A375 (cell line): ENCODE measurements around a stretch of chr9.

DNA sequence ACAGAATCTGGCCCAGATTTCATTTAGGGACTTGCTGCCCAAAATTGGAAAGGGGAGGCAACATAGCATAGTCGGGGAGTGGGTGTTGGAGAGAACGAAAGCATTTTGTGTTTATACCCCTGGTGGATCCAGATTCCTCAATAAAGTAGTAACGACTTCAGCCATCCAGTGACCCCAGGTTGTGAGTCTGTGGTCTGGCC, 13.4 kb upstream of the ANGPTL2 start:
- RAMPAGE, long total RNA = no peak

DNA sequence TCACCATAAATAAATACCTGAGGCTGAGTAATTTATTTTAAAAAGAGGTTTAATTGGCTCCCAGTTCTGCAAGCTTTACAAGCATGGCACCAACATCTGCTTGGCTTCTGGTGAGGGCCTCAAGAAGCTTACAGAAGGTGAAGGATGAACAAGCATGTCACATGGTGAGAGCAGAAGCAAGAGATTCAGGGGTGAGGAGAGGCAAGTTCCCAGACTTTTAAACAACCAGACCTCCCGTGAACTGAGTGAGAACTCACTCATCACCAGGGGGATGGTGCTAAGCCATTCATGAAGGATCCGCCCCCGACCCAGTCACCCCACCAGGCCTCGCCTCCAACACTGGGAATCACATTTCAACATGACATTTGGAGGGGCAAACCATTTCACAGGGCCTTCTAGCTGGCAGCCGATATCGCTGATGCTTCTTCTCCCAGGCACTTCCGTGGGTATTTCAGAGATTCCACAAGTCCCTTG, 60.5 kb upstream of the ANGPTL2 start:
- RAMPAGE, long total RNA = no peak

DNA sequence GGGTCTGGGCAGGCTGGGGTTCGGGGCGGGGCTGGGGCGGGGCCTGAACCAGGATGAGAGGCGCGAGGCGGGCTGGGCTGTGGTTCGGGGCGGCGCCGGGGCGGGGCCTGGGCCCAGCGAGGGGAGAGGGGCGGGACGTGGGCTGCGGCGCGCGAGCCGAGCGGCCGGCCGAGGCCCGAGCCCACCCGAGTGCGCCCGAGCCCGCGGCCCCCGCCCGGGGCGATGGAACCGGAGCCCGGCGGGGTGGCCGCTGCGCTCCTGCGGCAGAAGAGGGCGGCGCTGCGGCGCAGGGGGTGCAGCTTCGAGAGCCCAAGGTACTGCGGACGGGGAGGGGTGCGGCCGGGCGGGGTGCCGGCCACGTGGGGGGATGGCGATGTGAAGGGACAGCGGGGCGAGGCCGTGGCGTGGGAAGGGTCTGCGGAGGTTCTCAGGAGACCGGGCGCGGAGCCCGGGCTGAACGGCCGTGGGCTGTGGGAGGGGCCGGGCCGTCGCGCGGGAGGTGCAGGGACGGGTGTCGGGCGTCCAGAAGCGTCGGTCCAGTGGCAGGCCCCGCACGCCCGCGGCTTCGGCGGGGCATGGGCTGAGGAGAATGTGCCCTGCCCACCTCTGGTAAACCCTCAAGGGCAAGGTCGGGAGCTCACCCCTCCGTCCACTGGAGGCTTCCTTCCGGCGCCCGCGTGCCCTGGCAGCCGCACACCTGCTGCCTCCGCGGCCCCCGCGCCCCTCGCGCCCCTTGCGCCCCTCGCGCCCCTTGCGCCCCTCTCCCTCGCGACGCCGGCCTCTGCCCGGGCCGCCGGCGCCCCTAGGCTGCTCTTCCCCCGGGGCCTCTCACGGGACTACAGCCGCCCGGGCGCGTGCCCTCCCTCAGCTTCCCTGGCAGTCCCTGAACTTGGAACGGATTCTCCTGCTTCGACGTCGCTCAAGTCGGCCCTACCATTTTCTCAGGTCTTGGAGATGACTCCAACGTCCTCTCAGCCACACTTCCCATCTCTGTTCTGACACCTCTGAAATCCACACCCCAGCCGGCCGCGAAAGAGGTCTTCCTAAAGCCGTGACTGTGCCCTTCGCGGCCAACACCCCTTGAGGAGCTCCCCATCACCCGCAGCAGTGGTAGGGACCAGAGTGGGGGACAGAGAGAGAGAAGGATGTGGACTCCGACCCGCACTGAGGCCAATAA, 39.1 kb upstream of the GARNL3 start:
- RAMPAGE, long total RNA = no peak

DNA sequence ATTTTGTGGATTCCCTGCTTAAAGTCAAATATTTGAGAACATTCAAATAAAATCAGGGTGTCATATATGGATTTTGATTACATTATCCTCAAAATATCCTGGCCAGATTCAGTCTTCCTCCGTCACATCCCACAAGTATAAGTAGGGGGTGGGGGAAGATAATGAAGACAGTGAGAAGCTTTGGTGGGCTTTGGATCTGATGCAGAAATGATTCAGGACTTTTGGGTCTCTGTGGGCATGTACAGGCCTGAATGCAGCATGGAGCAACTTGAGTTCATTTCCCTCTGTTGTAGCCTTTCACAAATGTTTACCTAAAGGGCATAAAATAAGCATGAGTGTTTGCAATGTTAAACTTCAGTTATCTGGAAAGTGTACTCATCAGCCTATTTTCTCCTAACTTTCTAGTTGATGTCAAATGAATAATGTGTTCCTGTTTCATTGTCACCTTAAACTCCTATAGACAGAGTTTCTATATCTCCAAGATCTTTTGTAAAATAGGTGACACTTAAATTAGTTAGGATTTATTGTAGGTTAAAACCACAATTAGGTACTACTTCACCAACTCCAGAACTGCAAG, 39.2 kb downstream of the GARNL3 start:
- RAMPAGE, long total RNA = no peak

- RAMPAGE, long total RNA = no peak
These were observed 12.7 kb upstream of the SLC2A8 start for GRCh38 chr9:127384084-127384909.

DNA sequence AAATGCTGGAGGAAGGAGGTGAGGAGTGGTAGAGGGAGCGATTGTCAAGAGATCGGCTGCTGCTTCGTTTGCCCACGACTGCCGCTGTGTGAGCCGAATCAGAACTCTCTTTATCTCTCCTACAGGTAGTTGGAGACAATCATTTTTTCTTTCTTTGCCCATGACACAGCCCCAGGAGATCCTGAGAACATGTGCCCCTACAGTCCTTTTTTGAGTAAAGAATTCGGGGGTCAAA, 521 bp downstream of the ZNF79 start:
- RAMPAGE, long total RNA = no peak

GRCh38 chr9:127445958-127446444, 5.2 kb downstream of the RPL12 start:
- RAMPAGE, long total RNA = no peak

GRCh38 chr9:127510127-127510436, 58.8 kb downstream of the LRSAM1 start:
- RAMPAGE, long total RNA = no peak

GRCh38 chr9:127561519-127562435, 7.1 kb downstream of the NIBAN2 start:
- RAMPAGE, long total RNA = no peak

DNA sequence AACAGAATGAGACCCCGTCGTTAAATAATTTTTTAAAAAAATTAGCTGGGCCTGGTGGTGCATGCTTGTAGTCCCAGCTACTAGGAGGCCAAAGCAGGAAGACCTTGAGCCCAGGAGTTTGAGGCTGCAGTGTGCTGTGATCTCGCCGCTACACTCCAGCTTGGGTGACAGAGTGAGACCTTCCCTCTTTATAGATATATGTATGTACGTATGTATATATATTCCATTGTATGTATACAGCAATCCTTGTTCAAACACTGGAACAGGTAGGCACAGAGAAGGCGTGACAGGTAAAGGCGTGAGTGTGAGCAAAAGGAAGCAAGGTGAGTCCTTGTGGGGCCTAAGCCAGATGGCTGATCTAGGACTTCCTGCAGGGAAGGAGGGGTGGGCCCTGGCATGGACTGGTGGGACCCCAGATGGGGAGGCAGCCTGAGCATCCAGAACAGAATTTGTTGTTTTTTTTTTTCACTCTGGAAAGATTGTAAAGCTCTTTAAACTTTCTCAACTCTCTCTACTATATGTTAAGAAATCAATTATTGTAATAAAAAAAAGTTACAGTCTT, 4.1 kb upstream of the NIBAN2 start:
- RAMPAGE, long total RNA = no peak

GRCh38 chr9:127644870-127645408, 32.9 kb downstream of the STXBP1 start:
- RAMPAGE, long total RNA = no peak

DNA sequence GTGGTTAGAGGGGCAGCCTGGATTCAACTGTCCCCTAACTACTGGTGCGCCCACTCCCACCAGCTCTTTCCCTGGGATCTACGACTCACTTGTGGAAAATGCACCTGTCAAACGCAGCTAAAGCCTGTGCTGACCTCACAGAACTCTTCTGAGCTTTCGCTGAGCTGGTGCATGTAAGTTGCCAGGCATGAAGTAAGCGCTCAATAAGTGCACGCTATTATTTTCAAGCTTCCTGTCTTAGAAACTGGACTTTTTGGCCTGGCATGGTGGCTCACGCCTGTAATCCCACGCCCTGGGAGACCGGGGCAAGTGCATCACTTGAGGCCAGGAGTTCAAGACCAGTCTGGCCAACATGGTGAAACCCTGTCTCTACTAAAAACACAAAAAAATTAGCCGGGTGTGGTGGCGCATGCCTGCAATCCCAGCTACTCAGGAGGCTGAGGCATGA, 20.7 kb upstream of the TOR2A start:
- RAMPAGE, long total RNA = no peak

- RAMPAGE, long total RNA = no peak
These were observed 3.7 kb downstream of the CDK9 start for GRCh38 chr9:127789573-127789931.

DNA sequence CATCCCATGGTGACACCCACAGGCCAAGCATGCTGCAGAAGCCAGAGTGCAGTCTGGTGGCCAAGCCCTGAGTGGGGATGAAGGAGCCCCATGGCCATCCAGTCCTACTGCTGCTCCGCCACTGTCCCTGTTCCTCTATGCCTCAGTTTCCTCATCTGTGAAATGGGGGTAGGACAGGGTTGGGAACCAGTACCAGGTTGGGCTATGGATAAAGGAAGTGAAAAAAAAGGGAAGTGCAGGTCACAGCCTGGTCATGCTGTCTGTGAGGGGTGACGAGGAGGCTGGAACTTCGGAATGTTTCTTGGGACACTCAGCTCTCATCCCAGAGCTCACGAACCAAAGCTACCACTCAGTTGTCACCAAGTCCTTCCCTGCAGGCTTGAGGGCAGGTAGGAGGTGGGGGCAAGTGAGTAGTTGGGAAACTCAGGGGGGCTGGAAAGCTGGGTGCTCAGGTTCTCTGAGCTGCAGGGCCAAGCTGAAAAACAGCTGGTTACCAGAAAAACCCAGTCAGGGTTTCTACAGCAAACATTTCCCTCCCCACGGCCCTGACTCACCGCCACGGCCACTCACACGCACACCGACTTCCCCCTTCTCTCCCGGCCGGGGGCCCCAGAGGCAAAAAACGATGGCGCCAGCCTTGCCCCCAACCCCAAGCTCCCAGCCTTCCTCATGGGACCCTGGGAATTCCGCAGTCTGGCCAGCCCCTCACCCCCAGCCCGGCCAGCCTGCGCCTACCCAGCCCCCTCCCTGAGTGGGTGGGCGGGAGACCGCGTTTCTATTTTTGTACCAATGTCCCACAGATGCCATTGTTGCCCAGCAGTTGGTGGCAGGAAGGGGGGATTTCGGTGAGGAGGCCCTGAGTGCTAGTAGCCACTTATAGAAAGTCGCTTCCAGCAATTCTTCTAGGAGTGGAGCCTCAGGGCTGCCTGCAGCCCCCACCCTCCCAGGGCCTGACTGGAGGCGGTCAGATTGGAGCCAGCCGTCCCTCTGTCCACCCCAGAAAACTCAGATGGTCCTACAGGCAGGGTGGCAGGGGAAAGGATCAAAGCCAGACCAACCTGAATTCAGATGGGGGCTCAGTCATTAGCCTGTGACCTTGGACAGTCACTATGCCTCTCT, 18.5 kb downstream of the ENG start:
- RAMPAGE, long total RNA = no peak

DNA sequence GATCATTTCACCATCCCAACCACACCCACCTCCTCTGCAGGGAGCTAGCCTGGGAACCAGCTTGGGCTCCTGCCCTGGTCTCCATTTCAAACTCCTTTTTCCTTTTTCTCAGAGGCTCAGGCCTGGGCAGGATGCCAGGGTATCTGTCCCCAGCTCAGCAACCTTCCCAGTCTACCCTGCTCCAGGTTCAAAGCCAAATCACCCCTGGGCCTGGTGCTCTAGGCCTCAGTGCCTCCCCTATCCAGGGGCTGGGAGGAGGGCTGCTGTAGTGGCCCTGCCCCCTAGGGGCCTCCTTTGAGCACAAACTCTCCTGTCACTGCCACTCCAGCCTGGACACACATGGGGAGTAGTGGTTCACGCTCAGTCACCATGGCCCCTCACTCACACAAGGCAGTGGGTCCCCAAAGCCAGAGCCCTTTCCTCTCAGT, 1.4 kb upstream of the ST6GALNAC4 start:
- RAMPAGE, long total RNA = no peak

DNA sequence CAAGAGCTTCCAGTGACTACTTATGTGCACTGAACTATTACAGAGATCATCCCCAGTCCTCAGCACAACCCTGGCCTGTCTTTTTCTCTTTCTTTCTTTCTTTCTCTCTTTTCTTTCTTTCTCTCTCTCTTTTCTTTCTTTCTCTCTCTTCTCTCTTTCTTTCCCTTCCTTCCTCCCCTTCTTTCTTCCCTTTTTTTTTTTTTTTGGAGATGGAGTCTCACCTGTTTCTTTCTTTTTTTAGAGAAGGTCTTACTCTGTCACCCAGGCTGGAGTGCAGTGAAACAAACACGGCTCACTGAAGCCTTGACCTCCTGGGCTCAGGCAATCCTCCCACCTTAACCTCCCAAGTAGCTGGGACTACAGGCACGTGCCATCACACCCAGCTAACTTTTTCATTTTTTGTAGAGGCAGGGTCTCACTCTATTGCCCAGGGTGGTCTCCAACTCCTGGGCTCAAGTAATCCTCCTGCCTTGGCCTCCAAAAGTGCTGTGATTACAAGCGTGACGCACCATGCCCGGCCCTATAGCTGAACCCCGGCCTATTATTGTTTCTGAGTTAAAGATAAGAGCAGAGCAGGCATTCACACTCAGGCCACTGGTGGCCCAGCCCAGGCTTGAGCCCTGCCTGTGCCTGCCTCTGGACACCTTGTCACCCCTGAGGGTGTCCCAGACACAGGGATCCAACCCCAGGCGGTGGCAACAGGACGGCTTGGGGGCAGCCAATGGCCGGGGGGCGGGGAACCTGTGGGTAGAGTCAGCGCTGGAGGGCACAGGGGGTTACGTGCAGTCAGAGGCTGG, 4.3 kb downstream of the PIP5KL1 start:
- RAMPAGE, long total RNA = no peak

- RAMPAGE, long total RNA = no peak
These were observed 11.4 kb downstream of the EEIG1 start for GRCh38 chr9:127969276-127969866.

GRCh38 chr9:127970371-127970842, 10.4 kb downstream of the EEIG1 start:
- RAMPAGE, long total RNA = no peak

GRCh38 chr9:127973195-127974029, 7.4 kb downstream of the EEIG1 start:
- RAMPAGE, long total RNA = no peak

DNA sequence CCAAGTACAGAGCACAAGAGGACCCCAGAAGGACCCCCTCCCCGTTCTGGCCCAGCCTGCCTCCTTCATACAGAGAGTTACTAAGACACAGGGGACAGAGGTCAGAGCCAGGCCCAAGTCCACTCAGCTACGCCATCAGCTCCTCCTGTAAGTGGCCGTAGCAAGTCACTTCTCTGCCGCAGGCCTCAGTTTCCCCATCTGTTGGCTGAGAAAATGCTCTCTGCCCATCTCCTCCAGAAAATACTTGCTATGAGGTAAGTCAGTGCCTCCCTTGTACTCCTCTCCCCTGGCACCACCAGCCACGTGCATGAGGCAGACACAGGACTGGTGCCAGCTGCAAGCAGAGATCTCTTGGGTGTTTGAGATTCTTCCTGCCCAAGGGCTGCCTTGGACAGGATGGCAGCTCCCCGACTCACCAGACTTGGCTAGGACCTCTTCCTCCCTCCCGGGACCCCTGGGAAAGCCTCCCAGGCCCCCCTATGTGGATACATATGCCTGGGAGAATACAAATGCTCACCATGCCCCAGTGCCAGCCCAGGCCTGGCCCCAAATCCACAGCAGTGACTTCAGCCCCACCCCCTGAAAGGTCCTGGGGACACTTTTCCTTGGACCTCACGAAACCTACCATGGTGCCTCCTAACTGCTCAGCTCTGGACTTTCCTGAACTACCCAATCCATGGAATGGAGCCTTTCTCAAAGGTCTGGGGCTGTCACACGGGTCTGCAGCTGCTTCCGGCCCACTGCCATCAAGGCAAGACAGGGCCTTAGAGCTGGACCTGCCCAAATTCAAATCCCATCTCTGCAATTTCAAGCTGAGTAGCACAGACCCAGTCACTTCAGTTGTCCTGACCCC, 5.1 kb downstream of the EEIG1 start:
- RAMPAGE, long total RNA = no peak